Thyroid gland (tissue), 7 donors: ENCODE results near the gene MYADML2.

GRCh38 chr17:81843382-81844234 is 8.8 kb upstream of the PPP1R27 start:
- PRO-cap, 2 experiments = no peak in any of the 2 experiments
- RAMPAGE, long total RNA, 5 experiments = no peak in any of the 5 experiments

DNA sequence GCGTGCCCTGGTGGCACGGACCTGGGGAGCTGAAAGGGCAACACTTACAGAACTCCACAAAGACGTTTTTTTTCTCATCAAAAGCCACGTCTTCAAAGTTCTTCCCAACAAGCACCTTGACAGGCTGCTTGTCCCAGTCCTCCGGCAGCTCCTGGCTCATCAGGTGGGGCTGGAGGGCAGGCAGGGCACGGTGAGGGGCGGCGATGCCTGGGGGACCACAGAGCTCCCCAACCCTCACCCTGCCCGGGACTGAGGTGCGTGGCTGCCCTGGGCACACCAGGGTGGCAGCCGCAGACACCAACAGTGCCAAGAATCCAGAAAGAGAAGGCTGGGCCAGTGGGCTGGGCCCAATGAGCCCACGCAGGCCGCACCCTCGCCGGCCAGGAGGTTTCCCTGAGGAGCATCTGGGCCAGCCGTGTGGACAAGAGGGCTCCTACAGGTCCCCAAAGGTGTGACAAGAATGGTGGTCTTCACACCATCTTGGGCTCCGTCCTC is 11.0 kb upstream of the PPP1R27 start:
- PRO-cap, 2 experiments = no peak in any of the 2 experiments
- RAMPAGE, long total RNA, 5 experiments = start-site peak on the minus strand in 1 of 5 experiments, centred at position 118 of the sequence, 105 reads per replicate

DNA sequence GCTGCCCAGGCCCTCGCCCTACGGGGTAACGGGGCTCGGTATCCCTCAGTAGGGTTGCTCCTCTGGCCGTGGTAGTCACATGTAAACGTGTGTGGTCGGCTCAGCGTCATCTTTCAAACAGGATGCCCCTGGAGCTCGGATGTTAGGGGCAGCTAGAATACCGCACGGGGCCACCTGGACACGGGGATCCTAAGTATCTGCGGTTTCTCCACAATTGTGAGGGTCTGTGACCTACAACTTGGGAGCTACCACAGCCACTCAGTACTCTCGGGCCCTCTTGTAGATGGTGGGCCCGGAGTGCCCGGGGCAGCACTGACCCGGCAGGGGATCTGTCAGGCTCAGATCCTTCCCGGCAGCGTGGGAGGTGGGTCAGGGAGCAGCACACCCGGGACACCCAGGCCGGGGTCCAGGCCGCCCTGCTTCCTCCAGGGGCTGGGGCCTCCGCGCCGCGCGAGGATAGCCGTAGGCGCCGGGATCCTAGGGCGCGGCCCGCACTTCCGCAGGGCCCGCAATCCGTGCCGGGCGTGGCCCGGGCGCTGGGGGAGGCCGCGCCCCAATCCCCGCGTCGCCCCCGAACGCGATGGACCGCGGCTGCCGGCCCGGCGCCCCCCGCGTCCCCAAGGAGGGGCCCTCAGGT is 700 bp downstream of the ARHGDIA start:
- PRO-cap, 2 experiments = peak in 1 of 2 experiments; most common plus-strand start position 556 of the sequence (in 1)
- RAMPAGE, long total RNA, 5 experiments = no peak in any of the 5 experiments

GRCh38 chr17:81921182-81921822 is 3.3 kb upstream of the SIRT7 start:
- PRO-cap, 2 experiments = no peak in any of the 2 experiments
- RAMPAGE, long total RNA, 5 experiments = no peak in any of the 5 experiments

DNA sequence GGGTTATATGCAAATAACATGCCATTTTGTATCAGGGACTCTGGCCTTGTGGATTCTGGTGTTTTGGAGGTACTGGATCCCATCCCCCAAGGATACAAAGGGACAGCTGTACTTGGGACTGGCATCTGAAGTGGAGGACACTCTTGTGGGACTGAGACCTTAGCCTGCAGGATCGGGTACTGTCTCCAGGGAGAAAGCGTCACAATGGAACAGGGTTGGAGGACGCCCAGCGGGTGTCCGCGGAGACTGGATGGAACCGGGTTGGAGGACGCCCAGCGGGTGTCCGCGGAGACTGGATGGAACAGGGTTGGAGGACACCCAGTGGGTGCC is at the start of gene MYADML2:
MYADML2 (minus strand) TSS at position 131 of the 330 bp plus-strand sequence.
- PRO-cap, 2 experiments = no peak in any of the 2 experiments
- RAMPAGE, long total RNA, 5 experiments = no peak in any of the 5 experiments

DNA sequence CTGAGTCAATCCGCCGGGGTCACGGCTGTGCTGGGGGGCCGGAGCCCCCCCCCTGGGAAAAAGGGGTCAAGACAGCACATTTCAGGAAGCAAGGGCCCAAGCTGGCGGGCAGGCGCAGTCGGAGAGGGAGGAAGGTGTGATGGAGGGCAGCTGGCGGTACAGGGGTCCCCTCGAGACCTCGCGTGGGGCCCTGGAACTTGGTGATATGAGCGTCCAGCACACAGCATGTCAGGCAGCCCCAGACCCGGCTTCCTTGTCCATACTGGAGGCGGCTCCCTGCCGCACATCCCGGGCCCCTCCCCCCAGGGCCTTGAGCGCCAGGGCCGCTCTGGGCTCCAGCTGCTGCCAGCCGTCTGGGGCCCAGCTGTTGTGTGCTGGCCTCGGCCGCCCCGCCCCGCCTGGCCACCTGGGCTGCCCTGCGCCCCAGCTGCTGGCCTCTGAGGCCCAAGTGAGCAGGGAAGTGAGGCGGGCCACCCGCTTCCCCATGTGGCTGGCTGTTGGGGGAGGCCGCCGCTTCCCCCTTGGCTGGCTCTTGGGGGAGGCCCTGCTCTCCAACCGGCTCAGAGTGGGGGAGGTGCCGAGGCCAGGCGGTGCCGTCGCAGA is 5.7 kb upstream of the NOTUM start:
- PRO-cap, 2 experiments = no peak in any of the 2 experiments
- RAMPAGE, long total RNA, 5 experiments = no peak in any of the 5 experiments

DNA sequence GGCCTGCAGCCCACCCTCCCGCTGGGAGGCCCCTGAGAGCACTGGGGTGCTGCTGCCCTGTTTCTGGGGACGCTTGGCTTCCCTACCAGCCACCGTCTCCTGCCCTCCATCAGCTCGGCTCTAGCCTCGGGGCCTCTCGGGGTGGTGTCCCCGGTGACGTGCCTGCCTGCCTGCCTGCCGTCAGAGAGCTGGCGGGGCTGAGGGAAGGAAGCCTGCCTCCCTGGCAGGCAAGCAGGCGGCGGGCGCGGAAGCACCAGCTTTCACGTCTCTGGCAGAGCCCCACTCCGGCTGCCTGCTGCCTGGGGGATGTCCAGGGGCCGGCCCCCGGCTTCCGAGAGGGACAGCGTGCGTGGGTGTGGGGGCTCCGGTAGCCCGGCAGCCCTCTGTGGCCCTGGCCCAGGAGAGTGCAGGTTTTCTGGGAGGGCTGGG is 9.3 kb downstream of the CENPX start:
- PRO-cap, 2 experiments = no peak in any of the 2 experiments
- RAMPAGE, long total RNA, 5 experiments = no peak in any of the 5 experiments

DNA sequence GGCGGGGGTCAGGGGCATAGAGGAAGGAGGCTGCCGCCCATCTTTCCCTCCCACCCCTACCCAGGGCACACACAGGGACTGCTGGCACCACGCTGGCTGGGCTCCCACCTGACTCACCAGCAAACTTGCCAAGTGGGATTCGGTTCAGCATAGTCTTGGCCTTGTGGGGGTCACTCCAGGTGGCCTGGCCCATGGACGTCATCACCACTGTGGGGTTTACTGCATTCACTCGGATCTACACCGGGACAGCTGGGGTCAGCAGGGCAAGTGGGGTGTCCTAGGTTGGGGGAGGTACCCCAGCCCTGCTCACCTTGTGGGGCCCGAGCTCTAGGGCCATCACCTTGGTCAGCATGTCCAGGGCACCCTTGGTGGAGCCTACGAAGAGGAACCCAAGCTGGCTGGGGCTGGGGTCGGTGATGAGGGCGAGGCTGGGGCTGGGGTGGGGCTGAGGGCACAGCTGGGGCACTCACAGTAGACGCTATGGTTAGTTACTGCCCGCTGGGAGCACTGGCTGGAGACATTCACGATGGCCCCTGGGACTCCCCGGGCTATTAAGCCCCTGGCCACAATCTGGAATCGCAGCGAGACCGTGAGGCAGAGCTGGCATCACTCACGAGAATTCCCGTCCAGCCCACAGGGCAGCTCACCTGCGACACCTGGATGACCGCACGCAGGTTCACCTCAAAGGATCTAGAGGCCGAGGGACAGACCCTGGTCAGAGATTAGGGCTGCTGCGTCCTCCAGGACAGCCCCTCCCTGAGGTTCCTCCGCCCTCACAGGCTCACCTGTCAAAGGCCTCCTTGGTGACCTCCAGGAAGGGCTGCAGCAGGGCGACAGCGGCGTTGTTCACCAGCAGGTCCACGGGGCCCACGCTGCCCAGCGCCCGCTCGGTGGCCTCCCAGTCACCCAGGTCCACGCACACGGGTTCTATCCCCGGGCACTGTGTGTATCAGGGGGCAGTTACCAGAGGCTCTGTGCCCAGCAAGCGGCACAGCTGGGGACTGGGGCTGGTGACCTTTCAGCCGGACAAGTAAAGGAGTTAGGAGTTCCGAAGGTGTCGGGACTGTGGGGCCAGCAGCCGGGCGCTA is 1.1 kb downstream of the DCXR start:
- PRO-cap, 2 experiments = no peak in any of the 2 experiments
- RAMPAGE, long total RNA, 5 experiments = no peak in any of the 5 experiments

- PRO-cap, 2 experiments = no peak in any of the 2 experiments
- RAMPAGE, long total RNA, 5 experiments = start-site peak on the plus strand in 2 of 5 experiments, at chr17:82050921-82051212 at its widest, 5 to 97 reads per replicate
Measured at GRCh38 chr17:82050581-82051234, 903 bp downstream of the RFNG start.

DNA sequence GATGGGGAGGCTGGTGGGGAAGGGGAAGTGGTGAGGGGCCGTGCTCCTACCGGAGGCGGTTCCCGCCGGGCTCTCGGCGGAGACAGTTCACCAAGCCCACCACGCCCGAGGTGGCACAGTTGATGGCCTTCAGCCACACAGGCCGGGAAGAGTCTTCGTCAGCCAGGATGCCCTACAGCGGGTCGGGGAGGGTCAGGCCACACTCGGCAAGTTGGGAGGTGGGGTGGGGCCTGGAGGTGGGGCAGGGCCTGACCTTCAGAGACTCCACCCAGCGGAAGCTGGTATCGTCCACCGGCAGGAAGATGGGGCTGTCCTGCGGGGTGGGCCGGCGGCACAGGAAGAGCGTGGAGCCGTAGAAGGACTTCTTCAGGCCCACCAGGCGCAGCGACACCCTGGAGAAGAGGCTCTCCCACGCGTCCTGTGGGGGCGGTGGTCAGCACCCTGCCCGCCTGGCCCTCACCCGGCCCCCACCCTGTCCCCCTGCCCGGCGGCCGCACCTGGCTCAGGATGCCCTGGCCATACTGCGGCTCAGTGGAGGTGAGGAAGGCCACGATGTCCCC is 13.0 kb downstream of the FASN start:
- PRO-cap, 2 experiments = no peak in any of the 2 experiments
- RAMPAGE, long total RNA, 5 experiments = no peak in any of the 5 experiments

DNA sequence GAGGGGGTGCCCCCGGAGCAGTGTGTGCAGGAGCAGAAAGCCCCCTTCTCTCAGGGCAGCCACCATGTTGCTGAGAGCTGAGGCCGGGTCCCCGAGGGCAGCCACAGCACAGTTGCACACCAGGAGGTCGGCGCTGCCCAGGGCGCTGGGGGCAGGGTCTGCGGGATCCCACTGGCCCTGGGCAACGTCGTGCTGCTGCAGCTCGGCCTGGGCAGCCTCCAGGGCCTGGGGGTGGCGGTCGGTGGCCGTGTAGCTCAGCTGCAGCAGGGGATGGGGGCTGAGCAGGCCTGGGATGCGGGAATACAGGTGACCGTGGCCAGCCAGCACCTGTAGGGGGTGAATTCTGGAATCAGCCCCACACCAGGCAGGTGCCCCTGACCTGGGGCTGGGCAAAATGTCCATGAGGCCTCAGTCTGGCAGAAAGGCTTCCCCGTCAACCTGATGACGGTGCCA is 12.5 kb downstream of the FASN start:
- PRO-cap, 2 experiments = no peak in any of the 2 experiments
- RAMPAGE, long total RNA, 5 experiments = no peak in any of the 5 experiments

GRCh38 chr17:82086196-82086869 is 11.7 kb downstream of the FASN start:
- PRO-cap, 2 experiments = no peak in any of the 2 experiments
- RAMPAGE, long total RNA, 5 experiments = no peak in any of the 5 experiments

- PRO-cap, 2 experiments = no peak in any of the 2 experiments
- RAMPAGE, long total RNA, 5 experiments = no peak in any of the 5 experiments
Measured at GRCh38 chr17:82093152-82093505, 4.9 kb downstream of the FASN start.

DNA sequence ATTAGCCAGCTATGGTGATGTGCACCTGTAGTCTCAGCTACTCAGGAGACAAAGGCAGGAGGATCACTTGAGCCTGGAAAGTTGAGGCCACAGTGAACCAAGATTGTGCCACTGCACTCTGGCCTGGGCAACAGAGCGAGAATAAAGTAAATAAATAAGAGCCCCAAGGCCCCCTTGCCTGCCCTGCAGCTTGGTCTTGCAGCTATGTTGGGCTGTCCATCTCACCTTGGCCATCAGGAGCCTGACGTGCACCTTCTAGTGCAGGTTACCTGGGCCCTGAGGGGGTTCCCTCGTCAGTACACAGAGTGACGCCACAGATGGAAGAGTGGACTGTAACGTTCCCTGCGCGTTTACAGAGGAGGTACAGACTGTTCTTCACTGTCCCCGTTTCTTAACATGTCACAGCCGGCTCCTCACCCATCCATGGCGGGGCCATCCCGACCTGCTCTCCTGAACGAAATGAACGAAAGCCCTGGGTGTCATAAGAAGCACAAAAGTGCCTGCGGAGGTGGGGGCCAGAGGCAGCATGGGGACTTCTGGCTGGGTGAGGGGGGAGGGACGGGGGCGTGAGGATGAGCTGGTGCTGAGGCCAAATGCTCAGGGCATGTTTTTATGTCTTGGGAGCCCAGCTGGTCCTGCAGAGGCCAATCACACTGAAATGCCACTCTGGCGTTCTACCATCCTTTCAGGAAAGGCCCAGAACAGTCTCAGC is 15.9 kb upstream of the FASN start:
- PRO-cap, 2 experiments = no peak in any of the 2 experiments
- RAMPAGE, long total RNA, 5 experiments = no peak in any of the 5 experiments

DNA sequence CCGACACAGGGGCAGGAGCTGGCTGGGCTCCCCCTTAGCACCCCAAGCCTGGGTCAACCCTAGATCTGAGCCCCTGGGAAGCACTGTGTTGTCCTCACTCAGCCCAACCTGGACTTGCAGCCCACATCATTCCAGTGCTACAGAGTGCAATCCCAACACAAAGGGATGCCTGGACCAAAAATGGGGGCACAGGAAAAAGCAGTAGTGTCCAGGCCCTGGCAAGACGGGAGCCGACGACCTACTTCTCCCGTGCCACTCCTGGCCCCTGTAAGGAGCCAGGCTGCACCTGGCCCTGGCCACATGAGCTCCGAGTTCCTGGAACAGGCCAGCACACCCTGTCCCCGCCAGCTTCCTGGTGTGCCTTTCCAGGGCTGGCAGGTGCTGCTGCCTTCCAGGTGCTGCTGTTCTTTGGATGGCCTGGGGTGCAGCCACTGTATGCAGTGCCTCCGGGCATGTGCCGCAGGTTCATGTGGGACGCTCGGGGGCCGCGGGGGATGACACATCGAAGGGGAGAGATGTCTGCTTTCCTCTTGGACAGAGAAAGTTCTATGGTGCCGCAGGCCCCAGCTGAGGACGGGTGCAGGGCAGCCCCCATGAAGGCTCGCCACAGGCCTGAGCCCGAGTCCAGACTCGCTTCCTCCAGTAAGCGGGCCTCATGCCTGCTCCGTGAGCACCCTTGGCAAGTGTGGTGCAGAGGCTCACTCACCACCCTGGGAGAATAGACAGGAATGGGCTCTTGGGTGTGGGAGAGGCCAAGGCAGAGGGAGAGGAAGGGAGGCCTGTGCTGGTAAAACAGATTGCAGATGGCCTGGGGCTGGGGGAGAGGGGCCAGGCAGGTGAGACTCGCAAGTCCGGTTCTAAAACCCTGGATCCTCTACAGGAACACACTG is 54.6 kb upstream of the FASN start:
- PRO-cap, 2 experiments = no peak in any of the 2 experiments
- RAMPAGE, long total RNA, 5 experiments = no peak in any of the 5 experiments

GRCh38 chr17:82159956-82160294 is 52.7 kb downstream of the CCDC57 start:
- PRO-cap, 2 experiments = no peak in any of the 2 experiments
- RAMPAGE, long total RNA, 5 experiments = no peak in any of the 5 experiments

DNA sequence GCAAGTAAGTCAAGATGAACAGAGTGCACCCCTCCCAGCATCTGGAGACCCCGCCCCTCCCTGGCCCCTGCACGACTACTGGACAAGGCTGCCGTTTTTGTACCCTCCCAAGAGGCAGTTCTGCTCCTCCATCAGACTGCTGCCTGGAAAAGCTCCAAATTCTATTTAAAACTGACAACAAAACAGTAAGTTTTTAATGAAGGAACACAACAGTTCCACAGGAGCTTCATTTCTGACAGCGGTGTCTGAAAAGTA is 21.7 kb downstream of the SLC16A3 start:
- PRO-cap, 2 experiments = no peak in any of the 2 experiments
- RAMPAGE, long total RNA, 5 experiments = no peak in any of the 5 experiments

DNA sequence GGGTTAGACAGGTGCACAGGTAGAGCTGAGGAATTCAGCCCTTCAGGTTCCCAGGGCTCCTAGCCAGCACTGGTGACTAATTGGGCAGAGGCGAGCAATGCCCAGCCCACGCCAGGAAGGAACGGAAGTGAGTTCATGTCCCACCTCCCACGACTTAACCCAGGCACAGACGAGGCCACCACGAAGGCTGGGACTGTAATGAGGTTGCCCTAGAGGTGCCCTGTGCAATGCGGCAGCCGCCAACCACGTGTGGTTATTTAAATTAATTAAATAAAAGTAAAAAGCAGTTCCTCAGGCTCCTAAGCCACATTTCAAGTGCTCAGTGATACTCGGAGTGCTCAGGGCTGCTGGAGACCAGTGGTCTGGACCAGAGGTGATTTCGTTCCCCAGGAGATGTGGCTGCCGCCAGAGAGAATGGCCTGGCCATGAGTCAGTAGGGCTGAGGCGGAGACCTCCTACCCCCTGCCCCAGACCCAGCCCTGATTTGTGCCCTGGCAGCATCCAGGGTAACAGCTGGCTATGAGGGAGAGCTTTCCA is 8.5 kb upstream of the CSNK1D start:
- PRO-cap, 2 experiments = no peak in any of the 2 experiments
- RAMPAGE, long total RNA, 5 experiments = no peak in any of the 5 experiments

DNA sequence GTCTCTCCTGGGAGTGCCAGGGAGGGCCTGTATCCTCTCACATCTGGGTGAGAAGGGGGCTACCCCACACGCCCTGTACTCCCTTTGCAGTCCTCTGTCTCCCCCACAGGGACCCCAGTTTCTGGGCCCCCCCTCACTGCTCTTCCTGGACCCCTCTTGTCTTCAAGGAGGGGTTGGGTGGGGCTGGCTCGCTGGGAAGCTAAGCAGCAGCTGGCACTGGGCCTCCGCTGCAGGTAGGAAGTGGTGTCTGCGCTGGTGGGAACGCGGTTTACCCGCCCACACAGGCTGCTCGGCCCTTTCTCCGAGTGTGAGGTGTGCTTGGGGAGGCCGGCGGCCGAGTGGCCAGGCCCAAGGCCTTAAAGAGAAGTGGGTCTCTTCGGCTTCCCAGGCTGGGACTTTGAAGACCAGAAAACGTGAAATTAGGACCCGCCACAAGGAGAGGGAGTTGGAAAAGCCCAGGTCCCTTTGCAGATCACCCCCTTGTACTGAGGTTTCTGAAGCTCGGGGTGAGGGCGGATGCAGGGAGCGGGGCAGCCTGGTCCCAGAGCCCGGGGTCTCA is 15.2 kb downstream of the CD7 start:
- PRO-cap, 2 experiments = no peak in any of the 2 experiments
- RAMPAGE, long total RNA, 5 experiments = no peak in any of the 5 experiments

DNA sequence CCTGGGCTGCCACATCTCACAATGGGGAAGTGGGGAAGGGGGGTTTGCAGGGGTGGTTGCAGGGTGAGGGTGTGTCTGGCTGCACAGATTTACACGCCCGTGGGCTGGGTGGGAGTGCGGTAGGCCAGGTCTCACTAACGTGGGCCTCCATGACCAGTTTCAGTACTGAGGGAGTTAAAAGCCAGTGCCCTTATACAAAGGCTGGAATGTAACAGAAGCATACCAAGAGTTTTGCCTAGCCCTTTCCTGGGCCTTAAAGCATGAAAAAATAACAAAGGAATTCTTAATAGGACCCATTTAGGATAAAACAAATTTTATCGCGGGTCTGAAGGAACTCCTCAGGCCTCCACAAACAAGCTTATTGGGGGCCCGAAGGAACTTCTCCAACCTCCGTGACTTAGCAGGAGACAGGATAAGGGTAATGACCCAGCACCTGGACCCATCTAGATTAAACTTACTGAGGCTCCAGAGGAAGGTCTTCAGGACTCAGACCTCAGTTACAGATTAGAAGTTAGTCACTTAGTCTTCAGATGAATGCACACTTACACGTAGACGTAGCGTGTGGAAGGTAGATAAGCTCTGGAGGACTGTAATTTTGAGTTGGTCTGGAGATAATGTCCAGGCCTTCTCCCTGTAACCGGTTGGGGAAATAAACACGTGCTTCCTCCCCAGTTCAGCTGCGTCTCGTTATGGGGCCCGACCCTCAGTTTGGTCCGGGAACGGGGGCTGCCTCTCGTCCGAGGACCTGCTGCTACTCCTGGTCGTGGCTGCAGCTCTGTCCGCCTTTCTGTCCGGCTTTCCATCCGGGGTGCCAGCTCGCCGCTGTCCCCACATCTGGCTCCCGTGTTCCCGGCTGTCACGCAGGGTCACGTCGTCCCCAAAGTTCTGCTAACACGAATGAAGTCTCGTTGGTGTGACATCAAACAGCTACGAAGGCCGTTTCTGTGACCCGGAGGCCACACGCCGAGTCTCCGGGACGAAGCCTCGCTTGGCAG is 11.6 kb upstream of the SECTM1 start:
- PRO-cap, 2 experiments = no peak in any of the 2 experiments
- RAMPAGE, long total RNA, 5 experiments = no peak in any of the 5 experiments